Diencephalon (tissue), 2 donors: ENCODE data around the gene ITIH5.

- RAMPAGE, long total RNA, result start-site peak on the minus strand at chr10:7666906-7666971, 438 and 430 reads in 2 replicates
Observed at GRCh38 chr10:7666418-7667097, at the start of gene ITIH5. TSS of gene ITIH5 (minus strand) at chr10:7666966.

- RAMPAGE, long total RNA, result no peak
Observed at GRCh38 chr10:7964653-7965798, 89.5 kb upstream of the GATA3 start.

- RAMPAGE, long total RNA, result no peak
Observed at GRCh38 chr10:8054938-8055388, 475 bp downstream of the GATA3 start.

DNA sequence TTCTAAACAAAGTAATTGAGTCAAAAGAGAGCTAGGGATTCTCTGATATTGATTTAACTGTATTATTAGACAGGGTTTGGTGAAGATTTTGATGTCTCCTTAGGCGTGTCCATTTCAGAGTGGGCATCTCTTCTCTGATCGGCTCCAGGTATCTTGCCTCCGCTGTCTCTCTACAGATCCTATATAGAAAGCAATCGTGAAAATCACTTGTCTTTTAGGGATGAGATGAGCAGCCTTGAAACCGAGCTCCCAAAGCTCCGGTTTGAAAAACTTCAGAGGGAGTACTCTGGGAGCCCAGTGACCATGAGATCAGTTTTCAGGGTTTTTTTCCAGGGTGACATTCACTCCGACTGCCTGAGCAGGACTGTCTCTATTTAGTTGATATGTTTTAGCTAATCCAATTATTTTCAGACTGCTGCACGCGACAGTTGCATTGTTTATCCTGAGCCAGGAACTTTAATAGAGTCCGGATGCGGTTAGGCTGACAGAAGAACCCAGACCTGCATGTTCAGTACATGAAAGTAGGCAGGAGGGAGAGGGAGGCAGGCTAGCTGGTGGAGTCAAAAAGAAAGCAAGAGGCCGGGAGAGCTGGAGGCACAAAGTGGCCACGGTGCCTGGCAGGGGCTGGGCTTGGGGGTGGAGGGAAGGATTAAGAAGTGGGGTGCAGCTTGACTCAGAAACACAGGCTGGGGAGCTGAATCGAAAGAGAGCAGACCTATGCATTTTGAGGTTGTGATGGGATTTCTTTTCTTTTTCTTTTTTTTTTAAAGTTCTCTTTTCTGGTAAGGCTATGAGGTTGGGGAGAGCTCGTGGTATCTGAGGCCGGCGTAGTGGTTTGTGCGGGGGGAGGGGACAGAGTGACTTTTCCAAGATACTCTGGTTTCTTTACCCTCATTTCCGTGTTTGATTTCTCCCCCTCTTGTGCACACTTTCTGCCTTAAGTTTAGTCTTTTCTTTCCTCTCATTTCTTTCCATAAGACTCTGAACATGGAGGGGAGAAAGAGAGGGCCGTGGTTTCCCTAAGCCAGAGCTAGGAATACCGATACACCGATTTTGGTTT lies 5.6 kb downstream of the GATA3 start:
- RAMPAGE, long total RNA, result no peak

DNA sequence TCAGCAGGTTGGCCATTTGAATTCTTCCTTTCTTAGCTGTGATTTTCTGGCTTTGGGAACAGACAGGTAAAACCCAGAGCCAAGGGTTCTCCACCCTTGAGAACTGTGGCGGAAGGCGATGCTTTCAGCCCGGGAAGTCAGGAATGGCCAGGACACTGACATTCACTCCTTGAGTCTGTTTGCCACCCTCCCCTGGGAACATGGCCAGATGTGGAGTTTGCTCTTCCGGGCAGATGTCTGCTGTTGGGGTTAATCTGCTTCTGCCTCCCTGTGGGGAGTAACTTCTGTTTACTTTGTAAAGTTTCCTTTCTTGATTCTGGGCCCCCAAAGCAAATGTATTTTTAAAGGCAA lies 17.7 kb downstream of the GATA3 start:
- RAMPAGE, long total RNA, result no peak

- RAMPAGE, long total RNA, result no peak
Observed at GRCh38 chr10:9877831-9878393, 1139.8 kb upstream of the CELF2 start.

DNA sequence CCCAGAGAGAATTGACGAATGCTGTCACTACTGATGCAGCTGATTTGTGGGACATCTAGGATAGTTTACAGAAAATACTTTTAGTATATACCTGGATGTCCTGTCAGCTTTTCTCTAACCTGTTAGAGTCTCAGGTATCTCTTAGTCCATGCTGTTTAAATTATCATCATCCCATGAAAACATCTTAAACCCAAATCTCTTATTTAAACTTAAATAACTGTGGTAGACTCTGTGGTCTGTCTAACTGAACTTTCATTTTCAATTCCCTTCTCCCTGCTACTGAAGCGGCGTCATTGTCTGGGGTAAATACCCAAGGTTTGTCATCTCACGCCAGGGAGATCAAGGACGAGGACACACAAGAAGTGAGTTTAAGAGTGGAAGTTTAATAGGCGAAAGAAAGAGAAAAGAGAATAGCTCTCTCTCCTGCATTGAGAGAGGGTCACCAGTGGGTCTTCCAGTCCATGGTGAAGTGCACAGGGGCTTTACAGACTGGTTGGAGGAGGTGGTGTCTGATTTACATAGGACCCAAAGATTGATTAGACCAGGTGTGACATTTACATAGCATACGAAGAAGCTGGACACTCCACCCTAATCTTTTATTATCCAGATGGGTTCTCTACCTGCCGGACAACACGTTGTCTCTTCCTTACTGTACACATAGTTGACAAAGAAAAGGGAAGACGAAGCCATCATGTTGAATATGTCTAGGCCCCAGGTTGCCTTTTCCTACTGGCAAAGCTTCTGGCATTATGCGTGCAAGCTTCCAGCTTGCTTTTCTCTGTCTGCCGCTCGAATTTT lies 804.3 kb upstream of the CELF2 start:
- RAMPAGE, long total RNA, result no peak

- RAMPAGE, long total RNA, result no peak
Observed at GRCh38 chr10:10278431-10278760, 739.3 kb upstream of the CELF2 start.

DNA sequence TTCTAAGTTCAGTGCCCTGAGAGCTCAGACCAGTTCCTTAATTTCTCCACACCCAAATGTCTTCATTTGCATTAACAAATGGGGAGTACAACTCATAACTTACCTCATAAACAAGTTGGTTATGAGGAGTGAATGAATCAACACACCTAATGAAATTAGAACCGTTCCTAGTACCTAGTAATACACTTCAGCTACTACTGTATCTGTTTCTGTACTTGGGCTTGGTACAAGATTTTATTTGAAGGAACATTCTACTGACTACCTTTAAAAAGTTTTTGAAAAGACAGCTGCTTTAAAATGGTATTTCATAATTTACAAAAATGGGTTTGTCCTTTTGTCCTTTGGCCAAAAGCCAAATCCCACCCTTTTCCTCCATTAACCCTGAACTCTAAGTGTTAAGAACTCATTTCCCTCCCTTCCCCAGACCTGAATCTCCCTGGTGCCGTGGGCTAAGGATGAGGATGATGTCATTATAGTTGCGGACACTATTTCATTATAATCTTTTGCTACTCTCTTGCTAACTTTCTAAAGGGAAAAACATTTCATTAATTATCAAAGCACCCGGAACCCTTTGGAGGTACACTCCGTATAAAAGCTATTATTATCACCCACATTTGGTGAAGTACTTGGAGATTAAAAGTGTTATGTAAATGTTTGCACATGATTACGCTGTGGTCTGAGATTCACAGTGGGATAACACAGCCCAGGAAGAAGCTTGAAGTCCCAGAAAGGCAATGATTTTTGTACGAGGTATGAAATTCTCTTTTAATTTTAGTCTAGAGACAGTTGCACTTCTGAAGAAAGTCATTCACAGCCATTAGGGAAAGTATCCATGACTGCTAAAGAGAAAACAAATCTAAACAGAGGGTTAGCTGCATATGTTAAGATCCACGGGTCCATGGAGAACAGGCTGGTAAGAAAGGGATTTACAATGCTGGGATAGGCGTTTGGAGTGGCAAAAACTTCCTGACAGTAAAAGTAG lies 221.2 kb upstream of the CELF2 start:
- RAMPAGE, long total RNA, result no peak

GRCh38 chr10:10891408-10891718 lies 126.3 kb upstream of the CELF2 start:
- RAMPAGE, long total RNA, result no peak

- RAMPAGE, long total RNA, result no peak
Observed at GRCh38 chr10:11018441-11018880, 789 bp downstream of the CELF2 start.

GRCh38 chr10:11160993-11161332 lies 143.3 kb downstream of the CELF2 start:
- RAMPAGE, long total RNA, result no peak

GRCh38 chr10:11252598-11253047 lies 235.0 kb downstream of the CELF2 start:
- RAMPAGE, long total RNA, result no peak

DNA sequence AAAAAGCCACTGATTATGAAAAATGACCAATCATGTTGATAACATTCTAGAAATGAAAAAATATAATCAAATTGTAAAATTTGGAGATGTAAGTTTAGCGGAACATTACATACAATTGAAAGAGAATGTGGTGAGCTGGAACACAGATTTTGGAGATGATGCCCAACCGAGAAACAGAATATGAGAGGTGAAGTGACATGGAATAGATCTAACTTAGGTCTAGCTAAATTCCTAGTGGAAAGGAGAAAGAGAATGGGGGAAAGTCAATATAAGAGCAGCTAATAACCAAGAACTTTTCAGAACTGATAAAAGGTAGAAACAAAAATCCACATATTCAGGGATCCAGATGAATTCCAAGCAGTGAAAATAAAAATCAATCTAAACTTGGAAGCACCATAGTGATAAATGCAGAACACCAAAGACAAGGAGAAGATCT lies 294.0 kb downstream of the CELF2 start:
- RAMPAGE, long total RNA, result no peak

DNA sequence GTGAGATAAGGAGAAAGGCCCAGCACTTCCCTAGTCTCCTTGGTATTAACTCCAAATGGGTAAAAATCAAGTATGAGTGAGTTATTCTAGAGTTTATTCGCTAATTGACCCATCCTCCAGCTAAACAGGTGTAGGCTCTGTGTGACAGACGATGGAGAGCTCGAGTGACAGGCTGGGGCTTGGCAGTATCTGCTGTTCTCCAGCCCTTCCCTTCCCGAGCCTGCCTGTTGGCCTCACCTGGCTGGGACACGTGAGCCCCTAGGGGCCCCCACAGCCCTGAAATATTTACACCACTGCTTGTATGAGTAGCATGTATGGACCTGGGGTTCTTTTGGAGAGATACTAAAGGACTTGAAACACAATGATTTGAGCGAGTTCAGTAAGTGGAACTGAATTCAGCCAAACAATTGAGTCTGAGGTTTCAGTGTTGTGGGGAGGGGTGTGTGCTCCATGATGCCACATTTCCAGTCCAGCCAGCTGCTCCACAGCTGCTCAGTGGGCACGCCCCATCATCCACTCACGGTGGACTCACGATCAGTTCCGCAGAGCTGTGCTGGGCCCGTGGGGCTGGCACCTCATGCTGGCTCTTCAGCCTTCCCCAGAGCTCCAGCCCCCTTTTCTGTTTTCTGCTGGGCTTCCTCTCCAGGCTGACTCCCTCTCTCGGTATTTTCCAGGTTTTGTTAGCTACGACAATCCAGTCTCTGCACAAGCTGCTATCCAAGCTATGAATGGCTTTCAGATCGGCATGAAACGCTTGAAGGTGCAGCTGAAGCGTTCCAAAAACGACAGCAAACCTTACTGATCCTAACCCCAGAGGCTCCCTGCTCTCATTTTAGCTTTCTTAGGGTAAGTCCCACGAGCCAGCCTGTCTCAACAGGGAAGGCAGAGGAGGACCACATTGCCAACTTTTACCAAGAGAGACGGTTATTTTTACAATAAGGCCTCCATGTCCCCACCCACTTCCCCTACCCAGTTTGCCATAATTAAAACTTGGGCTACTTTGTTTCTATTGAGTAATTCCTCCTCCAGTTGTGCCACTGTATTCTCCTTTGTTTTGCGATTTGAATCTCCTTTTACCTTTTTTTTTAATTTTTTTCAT lies 282.8 kb downstream of the USP6NL start:
- RAMPAGE, long total RNA, result no peak

DNA sequence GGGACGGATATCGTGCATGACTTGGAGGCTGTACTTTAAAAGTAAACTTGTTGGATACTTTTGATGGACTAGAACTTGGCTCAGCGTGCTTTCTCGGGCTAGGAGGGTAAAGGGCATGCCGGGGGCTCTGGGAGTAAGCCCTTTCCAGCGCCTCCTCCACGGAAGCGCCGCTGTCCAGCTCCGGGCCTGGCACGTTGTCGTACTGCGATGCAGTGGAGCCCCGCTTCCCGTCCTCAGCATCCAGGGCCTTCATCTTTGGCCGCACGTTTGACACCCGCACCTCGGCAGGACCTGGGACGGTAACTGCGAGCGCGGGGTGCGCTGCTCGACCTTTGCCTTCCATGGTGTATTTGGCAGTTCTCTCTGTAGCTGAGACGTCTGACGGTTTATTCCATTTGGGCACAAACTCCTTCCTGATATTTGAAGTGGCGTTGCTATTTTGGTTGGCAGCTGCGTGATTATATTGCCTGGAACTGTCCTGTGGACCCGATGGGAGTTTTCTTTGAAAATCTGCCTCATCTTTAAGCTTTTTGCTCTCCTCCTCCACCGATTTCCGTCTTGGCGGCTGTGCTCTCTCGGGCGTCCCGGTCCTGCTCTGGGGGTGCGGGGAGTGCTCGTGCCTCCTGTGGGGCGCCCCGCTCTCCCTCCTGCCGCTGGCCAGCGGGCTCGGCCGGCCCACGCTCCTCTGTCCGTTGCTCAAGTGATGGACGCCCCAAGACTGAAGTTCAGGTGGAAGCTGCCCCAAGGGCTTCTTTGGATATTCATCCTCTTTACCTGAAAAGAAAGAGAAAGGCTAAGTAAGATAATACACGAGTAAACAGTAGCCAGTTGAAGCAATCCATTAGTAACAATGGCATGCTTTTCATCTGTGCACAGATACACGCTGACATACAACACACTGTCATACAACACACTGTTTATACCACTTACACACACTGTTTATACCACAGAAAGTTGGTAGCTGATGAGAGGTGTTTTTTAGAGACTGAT lies 148.1 kb downstream of the USP6NL start:
- RAMPAGE, long total RNA, result no peak

GRCh38 chr10:11517206-11517760 lies 94.2 kb downstream of the USP6NL start:
- RAMPAGE, long total RNA, result no peak

- RAMPAGE, long total RNA, result no peak
Observed at GRCh38 chr10:11538817-11539983, 72.2 kb downstream of the USP6NL start.

GRCh38 chr10:11625078-11625465 lies 13.6 kb upstream of the USP6NL start:
- RAMPAGE, long total RNA, result no peak

DNA sequence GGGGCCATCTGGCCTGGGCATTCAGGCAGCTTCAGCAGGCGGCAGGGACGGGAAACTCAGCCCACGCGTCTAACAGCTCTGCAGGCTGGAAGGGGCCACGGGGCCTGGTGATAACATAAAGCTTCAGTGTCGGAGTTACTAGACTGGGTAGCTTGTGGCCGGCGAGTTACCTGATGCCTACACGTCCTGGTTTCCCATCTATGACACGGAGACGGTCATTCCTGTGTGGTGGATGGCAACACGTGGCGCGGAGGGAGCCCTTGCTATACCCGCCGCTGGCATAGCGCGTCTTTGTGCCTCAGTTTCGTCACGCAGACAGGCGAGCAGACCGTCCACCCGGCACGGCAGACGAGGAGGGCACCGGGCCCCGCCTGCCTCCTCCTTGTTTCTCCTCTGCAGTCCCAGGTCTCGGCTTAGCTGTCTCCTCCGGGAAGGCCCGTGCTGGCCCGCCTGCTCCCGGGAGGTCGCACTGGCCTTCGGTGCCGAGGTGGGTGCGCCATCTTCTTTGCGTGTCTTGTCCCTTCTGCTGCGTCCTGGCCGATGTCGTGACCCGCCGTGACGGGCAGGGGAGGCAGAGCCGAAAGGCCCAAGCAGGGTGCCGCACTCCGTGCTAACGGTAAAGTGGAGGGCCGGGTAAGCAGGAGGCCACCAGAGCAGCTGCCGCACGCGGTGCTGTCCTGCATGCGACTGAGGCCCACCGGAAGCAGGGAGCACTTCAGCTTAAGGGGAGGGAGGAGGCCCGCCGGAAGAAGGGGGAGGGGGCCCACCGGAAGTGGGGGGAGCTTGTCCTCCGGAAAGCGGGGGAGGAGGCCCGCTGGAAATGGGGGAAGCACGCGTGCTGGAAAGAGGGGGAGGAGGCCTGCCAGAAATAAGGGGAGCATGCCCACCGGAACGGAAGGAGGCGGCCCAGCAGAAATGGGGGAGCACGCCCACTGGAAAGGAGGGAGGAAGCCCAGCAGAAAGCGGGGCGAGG lies 71.1 kb downstream of the PROSER2 start:
- RAMPAGE, long total RNA, result no peak